ENCODE data around the gene EP400.

DNA sequence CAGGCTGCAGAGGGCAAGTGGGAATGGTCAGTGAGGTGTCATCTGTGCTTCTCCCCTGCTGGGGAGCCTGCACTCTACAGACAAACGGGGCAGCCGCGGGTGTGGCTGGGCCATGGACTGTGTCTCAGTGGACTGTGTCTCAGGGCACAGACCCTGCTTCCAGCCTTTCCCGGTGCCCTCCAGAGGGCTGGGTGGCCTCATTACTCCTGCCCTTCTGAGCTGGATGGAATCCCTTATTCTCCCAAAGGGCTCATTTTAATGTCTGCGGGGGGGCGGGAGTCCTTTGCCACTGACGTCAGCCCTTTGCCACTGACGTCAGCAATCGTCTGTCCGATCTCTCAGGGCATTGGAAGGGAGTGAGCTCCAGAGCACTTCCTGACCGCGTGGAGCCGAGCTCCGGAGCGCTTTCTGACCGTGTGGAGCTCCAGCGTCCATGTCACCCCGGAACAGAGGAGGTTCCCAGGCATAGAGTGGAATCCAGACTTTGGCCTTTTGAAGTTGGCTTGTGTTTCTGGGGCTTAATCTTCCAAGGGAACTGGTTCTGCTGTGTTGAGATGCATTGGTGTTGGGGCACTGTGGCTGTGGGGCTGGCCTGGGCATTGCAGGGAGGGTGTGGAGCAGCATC lies 72.5 kb downstream of the ADGRD1 start:
- PRO-cap, 3 experiments, result no peak in any of the 3 experiments
- RAMPAGE, long total RNA, result no peak
- RRBS, 2 experiments, result 74 to 80% methylated on average over 5 of the region's 18 CpGs

GRCh38 chr12:131105689-131106540 lies 152.2 kb downstream of the ADGRD1 start:
- PRO-cap, 3 experiments, result no peak in any of the 3 experiments
- RAMPAGE, long total RNA, result no peak
- RRBS, 2 experiments, result 80 to 87% methylated on average over 12 of the region's 29 CpGs

DNA sequence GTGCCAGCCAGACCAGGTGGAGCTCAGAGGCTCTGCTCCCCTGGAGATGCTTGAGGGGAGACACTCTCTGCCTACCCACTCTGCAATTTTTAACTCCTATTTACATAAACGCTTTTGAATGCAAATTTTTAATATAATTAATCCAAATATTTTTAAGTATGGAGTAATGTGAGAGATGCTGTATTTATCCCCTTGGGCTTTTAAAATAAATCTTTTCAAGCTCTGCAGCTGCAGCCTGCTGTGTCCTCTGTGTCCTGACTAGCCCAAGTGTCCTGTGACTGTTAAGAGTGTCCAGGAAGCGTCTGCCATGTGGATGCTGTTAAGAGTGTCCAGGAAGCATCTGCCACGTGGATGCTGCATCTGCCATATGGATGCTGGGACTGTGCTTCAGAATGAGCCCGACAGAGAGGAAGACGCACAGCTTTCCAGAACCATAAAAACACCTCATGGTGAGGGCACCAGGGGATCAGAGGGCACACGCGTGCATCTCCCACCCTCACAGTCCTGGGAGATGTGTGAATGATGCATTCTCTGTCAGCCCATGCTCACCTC lies 307.2 kb downstream of the ADGRD1 start:
- PRO-cap, 3 experiments, result no peak in any of the 3 experiments
- RAMPAGE, long total RNA, result no peak
- RRBS, 2 experiments, result no CpG with 5 or more reads among the region's 7 CpGs

- PRO-cap, 3 experiments, result no peak in any of the 3 experiments
- RAMPAGE, long total RNA, result no peak
- RRBS, 2 experiments, result no CpG with 5 or more reads among the region's 9 CpGs
Measured at GRCh38 chr12:131736603-131736918, 25.7 kb downstream of the SFSWAP start.

DNA sequence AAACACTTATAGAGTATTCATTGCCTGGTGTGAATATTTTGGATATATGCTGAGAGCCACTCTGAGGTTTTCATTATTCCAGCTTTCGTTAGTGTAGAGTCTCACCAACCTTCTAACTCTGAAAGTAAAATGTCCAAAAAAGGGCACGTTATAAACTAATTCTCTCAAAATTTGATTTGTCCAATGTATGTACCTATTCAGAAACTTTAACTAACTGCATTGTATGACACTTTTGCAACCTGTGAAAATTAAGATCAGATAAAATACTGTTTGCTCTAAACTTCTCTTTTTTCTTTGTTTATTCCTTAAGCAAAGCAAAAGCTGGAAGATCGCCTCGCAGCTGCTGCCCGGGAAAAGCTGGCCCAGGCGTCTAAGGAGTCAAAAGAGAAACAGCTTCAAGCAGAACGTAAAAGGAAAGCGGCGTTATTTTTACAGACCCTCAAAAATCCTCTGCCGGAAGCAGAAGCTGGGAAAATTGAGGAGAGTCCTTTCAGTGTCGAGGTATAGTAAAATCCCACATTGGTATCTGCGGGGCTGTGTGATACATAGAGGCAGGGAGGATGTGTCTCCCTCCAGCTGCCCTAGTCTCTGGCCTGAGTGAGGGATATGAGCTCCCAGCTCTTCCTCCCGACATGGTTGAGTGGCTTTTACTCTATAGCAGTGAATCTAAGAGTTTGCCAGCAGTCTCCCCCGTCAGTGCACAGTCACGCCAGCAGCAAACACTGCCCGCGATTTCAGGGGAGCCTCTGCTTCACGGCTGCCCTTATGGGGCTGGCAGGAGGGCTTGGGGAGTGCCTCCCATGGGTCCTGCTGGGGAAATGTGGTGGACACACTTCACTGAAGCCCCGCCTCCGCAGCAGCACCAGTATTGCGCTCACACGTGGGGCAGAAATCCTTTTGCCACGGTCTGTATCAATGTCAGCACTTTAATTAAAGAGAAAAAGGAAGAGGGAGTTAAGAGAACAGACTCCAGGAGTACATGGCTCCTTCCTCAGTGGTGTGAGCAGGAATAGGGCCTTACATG lies 55.2 kb downstream of the SFSWAP start:
- PRO-cap, 3 experiments, result no peak in any of the 3 experiments
- RAMPAGE, long total RNA, result no peak
- RRBS, 2 experiments, result 73 to 85% methylated on average over 4 of the region's 23 CpGs

GRCh38 chr12:131910255-131911346 lies 16.2 kb downstream of the ULK1 start:
- PRO-cap, 3 experiments, result no peak in any of the 3 experiments
- RAMPAGE, long total RNA, result no peak
- RRBS, 2 experiments, result 76 to 80% methylated on average over 5 to 6 of the region's 30 CpGs

- PRO-cap, 3 experiments, result no peak in any of the 3 experiments
- RAMPAGE, long total RNA, result no peak
- RRBS, 2 experiments, result no CpG with 5 or more reads among the region's 18 CpGs
Measured at GRCh38 chr12:131917953-131918656, 11.0 kb upstream of the PUS1 start.

DNA sequence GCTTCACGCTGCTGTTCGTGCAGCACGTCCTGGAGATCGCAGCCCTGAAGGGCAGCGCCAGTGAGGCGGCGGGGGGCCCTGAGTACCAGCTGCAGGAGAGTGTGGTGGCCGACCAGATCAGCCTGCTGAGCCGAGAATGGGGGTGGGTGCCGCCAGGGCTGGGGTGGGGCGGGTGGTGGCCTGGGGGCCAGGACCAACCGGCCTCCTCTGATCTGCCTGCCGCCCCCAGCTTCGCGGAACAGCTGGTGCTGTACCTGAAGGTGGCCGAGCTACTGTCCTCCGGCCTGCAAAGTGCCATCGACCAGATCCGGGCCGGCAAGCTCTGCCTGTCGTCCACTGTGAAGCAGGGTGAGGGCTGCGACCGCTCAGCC lies 9.8 kb upstream of the PUS1 start:
- PRO-cap, 3 experiments, result no peak in any of the 3 experiments
- RAMPAGE, long total RNA, result no peak
- RRBS, 2 experiments, result 80 to 81% methylated on average over 9 of the region's 23 CpGs

- PRO-cap, 3 experiments, result peak in 3 of 3 experiments; most common plus-strand start chr12:131949922 (in 1); most common minus-strand start chr12:131949626 (in 2)
- RAMPAGE, long total RNA, result start-site peak on the plus strand at chr12:131949906-131950005, 15 and 24 reads in 2 replicates
- RRBS, 2 experiments, result 1 to 2% methylated on average over 76 to 81 of the region's 103 CpGs
Measured at GRCh38 chr12:131949440-131950212, at the start of gene EP400. EP400 (plus strand) TSS chr12:131949942.

DNA sequence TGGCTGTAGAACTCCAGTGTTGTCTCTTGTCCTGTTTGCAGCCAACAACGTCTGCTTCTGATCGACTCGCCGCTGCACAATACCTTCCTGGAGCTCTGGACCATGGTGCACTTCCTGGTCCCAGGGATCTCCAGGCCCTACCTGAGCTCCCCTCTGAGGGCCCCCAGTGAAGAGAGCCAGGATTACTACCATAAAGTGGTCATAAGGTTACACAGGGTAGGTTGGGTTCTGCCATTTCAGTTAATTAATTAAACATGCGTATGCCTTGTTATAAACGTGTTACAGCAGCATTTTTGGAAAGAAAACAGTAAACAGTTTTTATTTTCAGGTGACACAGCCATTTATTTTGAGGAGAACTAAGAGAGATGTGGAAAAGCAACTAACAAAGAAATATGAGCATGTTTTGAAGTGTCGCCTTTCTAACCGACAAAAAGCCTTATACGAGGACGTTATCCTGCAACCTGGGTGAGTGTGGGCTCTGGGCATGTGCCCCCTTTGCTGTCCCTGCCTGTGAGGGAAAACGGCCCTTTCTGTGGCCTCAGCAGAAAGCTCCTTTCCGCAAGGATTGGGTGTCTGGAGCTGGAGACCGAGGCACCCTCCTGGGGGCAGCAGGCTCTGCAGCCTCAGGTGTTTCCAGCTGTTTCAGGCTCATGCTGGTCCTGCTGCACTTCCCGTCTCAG lies 63.8 kb downstream of the EP400 start:
- PRO-cap, 3 experiments, result no peak in any of the 3 experiments
- RAMPAGE, long total RNA, result no peak
- RRBS, 2 experiments, result no CpG with 5 or more reads among the region's 14 CpGs

- PRO-cap, 3 experiments, result no peak in any of the 3 experiments
- RAMPAGE, long total RNA, result no peak
- RRBS, 2 experiments, result no CpG with 5 or more reads among the region's 6 CpGs
Measured at GRCh38 chr12:132070922-132071355, 73.2 kb downstream of the DDX51 start.

- PRO-cap, 3 experiments, result no peak in any of the 3 experiments
- RAMPAGE, long total RNA, result no peak
- RRBS, 2 experiments, result no CpG with 5 or more reads among the region's 14 CpGs
Measured at GRCh38 chr12:132078240-132078957, 65.7 kb downstream of the DDX51 start.

GRCh38 chr12:132117160-132117780 lies 26.8 kb downstream of the DDX51 start:
- PRO-cap, 3 experiments, result no peak in any of the 3 experiments
- RAMPAGE, long total RNA, result no peak
- RRBS, 2 experiments, result no CpG with 5 or more reads among the region's 33 CpGs

GRCh38 chr12:132142226-132142623 lies 1.9 kb downstream of the DDX51 start:
- PRO-cap, 3 experiments, result no peak in any of the 3 experiments
- RAMPAGE, long total RNA, result no peak
- RRBS, 2 experiments, result no CpG with 5 or more reads among the region's 11 CpGs

DNA sequence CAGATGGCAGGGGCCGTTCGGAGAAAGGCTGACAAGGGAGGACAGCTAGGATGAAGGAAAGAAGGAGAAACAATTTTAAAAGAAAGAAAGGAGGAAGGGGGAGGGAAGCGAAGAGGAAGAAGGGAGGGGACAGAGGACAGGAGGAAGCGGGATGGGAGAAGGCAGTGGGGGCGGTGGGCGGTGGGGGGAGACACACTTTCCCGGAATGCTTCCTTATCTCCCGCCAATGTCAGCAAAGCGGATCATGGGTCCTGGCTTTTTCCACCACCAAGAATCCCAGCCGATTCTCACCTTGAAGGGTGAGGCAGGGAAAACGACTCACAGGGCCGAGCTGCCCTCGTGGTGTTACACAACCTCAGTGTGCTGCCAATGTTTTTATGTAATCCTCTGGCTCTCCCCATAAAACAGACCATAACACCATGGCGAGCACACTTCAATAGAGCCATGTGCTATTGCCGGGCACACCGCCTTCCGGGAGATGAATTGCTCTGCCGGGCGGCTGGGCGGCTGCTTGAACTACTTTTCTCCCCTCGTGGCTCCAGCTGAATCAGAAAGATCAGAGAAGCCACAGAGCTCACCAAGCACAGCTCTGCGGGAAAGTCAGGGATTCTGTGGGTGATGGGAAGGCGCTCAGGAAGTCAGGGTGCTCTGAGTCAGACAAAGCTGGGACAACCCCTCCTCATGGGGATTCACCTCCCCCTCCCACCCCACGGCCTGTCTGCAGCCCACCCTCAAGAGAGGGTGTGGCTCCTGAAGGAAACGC lies 2.1 kb downstream of the GALNT9 start:
- PRO-cap, 3 experiments, result no peak in any of the 3 experiments
- RAMPAGE, long total RNA, result no peak
- RRBS, 2 experiments, result no CpG with 5 or more reads among the region's 25 CpGs

- PRO-cap, 3 experiments, result no peak in any of the 3 experiments
- RAMPAGE, long total RNA, result no peak
- RRBS, 2 experiments, result 14 to 16% methylated on average over 17 to 22 of the region's 71 CpGs
Measured at GRCh38 chr12:132328739-132329462, 488 bp downstream of the GALNT9 start.

- PRO-cap, 3 experiments, result no peak in any of the 3 experiments
- RAMPAGE, long total RNA, result no peak
- RRBS, 2 experiments, result 86 to 95% methylated on average over 2 to 3 of the region's 31 CpGs
Measured at GRCh38 chr12:132516799-132517982, 27.2 kb downstream of the FBRSL1 start.

DNA sequence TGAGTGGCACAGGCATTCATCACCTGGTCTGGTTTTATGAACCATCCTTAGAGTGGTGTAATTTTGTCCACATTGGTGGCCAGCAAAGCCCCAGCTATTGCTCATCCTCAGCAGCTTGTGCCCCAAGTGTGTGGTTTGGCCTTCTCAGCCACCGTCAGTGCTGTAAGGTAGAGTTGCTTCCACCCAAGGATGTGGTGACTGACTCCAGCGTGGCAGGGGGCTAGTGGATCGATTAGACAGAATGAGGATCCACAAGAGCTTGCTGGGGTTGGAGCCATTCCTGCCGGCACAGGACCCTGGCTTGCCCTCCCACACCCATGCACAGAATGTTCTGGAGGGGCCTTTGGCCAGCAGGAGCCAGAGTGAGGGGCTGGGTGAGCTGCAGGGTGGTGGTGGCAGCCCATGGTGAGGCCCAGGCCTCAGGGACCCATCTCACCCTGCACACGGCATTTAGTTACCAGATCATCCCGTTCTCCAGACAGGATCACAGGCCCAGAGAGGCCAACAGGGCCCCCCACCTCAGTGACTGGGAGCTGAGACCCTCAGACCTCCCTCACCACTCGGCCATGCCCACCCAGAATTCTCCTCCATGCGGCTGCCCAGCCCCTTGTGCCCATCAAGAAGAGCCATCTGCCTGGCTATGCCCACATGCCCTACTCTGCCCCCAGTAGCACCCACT lies 42.0 kb downstream of the FBRSL1 start:
- PRO-cap, 3 experiments, result no peak in any of the 3 experiments
- RAMPAGE, long total RNA, result no peak
- RRBS, 2 experiments, result no CpG with 5 or more reads among the region's 8 CpGs

DNA sequence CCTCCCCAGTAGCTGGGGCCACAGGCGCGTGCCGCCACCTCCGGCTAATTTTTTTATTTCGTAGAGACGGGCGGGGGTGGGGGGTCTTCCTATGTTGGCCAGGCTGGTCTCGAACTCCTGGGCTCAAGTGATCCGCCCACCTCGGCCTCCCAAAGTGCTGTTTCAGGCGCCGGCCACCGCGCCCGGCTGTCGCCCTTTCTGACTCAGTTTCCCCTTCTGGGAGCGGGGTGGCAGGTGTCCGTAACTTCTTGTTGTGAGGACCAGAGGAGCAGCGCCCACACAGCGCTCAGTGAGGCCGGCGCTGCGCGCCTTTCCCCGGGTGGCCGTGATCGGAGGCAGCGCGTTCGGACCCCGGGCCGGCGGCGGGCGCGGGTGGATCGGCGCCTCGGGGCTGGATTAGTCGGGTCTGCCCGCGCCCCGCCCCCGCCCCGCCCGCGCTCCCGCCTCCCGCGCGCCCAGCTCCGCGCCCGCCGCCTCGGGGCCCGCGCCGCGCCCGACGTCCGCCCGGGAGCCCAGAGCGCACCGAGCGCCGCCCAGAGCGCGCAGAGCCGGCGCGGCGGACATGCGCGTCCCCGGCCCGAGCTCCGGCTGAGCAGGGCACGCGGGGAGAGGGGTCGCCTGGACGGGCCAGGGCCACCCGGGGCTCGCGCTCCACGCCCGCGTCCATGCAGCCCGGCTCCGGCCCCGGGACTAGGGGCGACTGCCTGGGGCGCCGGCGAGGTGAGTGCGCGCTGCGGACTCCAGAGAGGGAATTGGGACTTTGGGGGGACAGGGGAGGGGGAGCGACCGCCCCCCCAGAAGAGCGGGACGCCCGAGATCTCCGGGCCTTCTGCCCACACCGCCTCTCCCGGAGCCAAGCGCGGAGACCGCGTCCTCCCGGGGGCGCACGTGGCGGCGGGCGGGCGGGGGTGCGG lies 50.6 kb downstream of the LRCOL1 start:
- PRO-cap, 3 experiments, result no peak in any of the 3 experiments
- RAMPAGE, long total RNA, result no peak
- RRBS, 2 experiments, result 2 to 4% methylated on average over 53 to 57 of the region's 119 CpGs

DNA sequence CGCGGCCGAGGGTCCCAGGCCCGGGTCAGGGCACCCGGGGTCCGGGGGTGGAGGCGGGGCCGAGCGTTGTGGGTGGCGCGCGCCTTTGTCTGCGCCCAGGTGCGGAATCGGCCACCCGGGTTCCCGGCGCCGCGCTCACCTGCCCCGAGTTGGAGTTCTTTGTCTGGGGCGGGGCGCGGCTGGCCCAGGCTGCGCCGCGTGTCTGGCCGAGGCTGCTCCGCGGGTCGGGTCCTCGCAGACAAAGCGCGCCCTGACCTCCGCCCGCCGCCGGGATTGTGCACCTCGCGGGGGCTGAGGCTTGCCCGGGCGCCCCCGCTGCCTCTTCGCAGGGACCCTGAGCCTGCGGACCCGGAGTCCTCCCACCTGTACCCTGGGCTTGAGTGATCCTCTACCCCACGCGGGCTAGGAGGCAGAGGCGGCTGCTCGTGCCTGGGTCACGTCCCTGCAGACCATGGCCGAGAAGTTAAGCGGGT lies 49.9 kb downstream of the LRCOL1 start:
- PRO-cap, 3 experiments, result no peak in any of the 3 experiments
- RAMPAGE, long total RNA, result no peak
- RRBS, 2 experiments, result 3 to 4% methylated on average over 19 of the region's 53 CpGs

Data from skeletal muscle tissue (tissue), 7 donors.